Daoy (cell line): ENCODE measurements around a stretch of chr18.

GRCh38 chr18:31233809-31234338, 71.2 kb upstream of the DSC1 start:
- RAMPAGE, long total RNA: no peak

- RAMPAGE, long total RNA: no peak
Measured at GRCh38 chr18:31255731-31256281, 62.2 kb upstream of the DSG1 start.

DNA sequence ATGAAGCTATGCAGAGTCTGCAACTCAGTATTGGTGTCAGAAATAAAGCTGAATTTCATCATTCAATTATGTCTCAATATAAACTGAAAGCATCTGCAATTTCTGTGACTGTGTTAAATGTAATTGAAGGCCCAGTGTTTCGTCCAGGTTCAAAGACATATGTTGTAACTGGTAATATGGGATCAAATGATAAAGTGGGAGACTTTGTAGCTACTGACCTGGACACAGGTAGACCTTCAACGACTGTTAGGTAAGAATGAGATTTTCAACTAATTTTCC, 18.3 kb downstream of the DSG1 start:
- RAMPAGE, long total RNA: no peak

GRCh38 chr18:31486473-31487173, 11.4 kb upstream of the DSG2 start:
- RAMPAGE, long total RNA: no peak

DNA sequence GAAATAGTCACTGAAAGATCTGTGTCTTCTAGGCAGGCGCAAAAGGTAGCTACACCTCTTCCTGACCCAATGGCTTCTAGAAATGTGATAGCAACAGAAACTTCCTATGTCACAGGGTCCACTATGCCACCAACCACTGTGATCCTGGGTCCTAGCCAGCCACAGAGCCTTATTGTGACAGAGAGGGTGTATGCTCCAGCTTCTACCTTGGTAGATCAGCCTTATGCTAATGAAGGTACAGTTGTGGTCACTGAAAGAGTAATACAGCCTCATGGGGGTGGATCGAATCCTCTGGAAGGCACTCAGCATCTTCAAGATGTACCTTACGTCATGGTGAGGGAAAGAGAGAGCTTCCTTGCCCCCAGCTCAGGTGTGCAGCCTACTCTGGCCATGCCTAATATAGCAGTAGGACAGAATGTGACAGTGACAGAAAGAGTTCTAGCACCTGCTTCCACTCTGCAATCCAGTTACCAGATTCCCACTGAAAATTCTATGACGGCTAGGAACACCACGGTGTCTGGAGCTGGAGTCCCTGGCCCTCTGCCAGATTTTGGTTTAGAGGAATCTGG, 45.5 kb upstream of the TTR start:
- RAMPAGE, long total RNA: no peak

DNA sequence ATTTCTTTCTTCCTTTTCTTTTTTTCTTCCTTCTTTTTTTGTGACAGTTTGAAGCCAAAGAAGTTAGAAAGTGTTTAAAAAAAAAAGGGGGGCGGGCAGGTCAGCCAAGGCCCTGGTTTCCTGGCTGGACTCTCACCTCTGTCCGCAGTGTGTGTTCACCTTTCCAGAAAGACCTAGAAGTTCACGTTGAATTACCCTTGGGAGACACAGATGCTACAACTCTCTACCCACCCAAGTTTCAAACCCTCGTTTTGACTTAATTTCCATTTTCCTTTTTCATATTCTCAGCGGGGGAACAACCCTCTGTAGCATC, 19.9 kb downstream of the MEP1B start:
- RAMPAGE, long total RNA: no peak

DNA sequence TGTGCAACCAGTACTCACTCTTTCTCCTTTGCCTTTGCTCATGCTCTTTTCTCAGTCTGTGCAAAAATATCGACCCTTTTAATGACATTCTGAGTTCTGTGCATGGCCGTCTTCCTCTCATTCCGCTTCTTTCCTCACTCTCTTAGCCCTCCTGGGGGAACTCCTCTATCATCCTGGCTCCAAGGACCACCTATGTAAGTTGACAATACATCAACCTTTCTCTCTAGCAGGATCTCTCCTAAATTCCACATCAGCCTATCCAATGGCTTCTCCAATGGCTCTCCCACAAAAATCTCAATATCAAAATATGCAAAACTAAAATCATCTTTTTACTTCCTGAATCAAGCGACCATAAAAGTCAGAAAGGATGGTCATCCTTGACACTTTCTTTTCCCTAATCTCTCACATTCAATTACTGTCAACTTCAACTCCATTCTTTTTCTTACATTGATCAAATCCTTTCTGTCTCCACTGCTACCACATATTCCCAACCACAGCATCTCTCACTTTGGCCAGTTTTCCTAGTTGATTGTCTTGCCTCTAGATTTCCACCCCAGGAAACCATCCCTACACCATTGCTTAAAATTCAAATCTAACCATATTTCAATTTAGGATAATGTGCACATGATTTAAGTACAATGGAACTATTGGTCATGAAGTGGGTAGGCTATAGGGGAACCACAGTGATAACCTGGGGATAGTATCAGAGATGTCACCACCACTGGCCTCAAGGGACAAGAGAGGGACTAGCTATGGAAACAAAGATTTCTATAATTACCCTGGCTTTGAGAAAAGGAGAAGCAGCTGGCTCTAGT, 131.7 kb downstream of the MEP1B start:
- RAMPAGE, long total RNA: no peak

DNA sequence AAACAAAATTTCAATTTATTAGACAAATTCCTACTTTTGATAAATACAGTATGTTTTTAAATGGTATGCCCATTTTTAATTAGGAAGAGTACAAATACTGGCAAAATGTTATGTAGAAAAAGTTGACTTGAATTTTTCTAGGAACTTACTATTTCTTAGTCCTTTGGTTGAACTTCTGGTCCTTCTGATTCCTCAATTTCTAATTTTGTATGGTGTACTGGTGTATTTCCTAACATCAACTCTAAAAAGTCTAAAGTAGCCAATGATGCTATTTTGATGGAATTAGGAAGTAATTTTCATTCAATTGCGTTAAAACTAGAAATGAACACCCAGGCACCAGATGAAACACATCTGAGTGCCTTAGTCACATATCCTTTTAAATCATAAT, 119.8 kb downstream of the GAREM1 start:
- RAMPAGE, long total RNA: no peak

GRCh38 chr18:32360705-32361361, 109.8 kb downstream of the GAREM1 start:
- RAMPAGE, long total RNA: no peak

DNA sequence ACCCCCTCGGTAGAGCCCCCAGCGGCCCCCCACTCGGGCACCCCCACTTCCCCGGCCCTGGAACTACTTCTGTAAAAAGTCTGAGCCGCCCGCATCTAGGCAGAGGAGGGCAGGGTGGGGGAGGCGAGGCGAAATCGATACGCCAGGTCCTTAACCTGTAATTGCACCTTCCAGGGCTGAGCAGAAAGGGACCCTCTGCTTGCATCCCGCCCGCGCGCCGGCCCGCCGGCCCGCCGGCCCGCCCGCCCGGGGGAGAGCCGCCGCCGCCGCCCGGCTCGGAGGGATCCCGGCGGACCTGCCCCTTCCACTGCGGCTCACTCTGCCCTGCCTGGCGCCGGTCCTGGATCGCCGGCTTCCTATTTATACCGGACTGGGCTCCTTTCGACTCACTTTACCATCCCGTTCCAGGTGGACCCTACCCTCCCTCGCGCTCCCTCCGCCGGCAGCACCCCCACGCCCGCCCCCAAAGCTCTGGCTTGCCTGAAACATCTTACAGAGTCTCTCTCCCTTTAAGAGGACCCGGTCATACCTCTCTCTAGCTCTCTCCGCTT, 868 bp downstream of the KLHL14 start:
- RAMPAGE, long total RNA: no peak

GRCh38 chr18:33013973-33014206, 241.1 kb upstream of the KLHL14 start:
- RAMPAGE, long total RNA: no peak

DNA sequence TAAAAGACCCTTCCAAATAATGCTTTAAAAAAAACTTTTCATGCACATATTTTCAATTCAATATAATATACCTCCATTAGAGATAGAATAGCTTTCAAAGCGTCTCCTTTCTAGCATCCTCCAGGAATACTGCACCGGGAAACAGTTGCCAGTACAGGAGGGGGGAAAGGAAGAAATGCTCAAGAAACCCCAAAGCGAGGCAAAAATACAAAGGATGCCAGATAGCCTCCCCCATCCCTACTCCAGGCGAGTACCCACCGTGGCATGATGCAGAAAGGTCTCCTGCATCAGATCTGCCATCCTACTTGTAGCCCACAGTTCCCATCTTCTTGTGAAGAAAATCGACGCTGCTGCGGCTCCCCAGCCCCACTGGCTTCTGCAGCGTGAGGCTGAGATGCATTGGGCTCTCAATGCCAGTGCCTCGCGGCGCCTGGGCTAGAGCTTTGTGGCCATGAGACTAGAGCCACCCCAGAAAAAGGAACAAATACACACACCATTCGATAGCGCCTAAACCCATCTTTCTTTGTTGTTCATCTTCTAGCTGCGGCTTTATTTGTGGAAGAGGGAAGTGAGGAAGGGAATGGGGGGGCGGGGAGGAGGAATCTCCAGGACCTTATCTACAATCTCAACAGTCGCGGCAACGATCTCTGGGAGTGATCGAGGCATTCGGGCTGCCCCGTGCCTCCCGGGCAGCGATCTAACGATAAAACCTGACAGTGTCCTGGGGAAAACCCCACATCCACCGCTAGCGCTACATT, 2.8 kb downstream of the NOL4 start:
- RAMPAGE, long total RNA: no peak

GRCh38 chr18:34976091-34976656, 65.0 kb upstream of the MAPRE2 start:
- RAMPAGE, long total RNA: no peak

DNA sequence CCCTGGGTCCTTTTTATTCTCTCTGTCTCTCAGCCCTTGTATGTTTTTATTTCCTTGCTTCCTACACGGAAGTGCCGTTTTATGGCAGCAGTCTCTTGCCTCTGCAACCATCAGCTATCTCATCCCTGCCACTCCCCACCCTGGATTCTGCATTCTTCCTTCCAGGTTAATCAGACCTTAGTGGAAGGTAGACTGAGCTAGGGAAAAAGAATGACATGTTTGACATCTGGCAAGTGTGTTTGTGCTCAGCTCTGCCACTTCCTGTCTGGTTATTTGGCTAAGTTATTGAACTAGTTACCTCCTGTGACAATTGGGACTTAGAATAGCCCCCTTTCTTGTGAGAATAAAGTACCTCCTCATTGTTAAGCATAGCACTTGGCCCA, 11.0 kb upstream of the MAPRE2 start:
- RAMPAGE, long total RNA: no peak

GRCh38 chr18:35075121-35075758, 34.0 kb downstream of the MAPRE2 start:
- RAMPAGE, long total RNA: no peak

DNA sequence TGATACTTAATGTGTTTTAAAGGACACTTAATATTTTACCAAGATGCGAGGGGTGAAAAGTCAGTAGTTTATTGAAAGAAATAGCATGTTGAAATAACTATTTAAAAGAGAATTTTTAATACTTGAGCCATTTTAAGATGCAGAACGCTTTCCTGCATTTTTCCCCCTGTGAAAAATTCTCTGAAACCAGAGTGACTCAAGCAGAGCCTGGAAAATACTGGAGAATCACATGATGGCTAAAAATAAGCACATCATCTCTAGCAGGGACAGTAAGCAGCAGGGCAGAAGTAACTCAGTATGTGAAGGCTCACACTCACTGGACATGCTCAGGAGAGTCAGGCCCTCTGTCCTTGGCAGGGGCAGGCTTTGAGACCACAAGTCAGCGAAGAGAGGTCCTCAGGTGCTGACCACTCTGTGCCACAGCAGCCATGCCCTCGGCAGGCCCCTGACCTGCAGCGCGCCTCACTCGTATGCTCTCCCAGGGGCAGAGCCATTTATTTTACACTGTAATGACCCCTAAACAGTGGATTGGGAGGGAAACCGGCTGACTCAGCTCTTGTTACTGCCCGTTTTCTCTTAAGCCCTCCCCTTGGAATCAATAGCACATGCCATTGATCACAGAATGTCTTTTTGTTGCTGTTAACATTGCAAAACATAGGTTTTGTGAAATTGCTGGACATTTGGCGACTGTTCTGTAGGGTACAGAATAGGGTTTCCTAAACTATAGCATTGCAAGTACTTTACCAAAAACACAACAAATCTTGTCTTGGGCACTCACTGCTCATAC, 76.8 kb downstream of the MAPRE2 start:
- RAMPAGE, long total RNA: no peak

DNA sequence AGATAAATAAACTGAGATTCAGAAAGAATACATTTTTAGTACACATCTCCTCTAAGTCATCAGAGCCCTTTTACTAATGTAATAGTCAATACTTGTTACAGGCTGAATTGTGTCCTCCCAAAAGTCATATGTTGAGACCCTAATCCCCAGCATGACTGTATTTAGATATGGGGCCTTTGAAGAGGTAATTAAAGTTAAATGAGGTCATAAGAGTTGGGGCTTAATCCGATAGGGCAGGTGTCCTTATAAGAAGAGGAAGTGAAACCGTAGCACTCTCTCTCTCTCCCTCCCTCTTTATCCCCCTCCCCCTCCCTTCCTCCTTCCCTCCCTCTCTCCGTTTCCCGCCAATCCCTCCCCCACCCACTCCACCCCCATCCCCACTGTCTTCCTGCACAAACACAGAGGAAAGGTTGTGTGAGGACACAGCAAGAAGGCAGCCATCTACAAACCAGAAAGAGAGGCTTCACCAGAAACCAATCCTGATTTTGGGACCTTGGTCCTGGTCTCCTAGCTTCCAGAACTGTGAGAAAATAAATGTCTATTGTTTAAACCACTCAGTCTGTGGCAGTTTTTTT, 66.6 kb upstream of the ZNF397 start:
- RAMPAGE, long total RNA: no peak

GRCh38 chr18:35481862-35482301, 15.9 kb downstream of the INO80C start:
- RAMPAGE, long total RNA: no peak

DNA sequence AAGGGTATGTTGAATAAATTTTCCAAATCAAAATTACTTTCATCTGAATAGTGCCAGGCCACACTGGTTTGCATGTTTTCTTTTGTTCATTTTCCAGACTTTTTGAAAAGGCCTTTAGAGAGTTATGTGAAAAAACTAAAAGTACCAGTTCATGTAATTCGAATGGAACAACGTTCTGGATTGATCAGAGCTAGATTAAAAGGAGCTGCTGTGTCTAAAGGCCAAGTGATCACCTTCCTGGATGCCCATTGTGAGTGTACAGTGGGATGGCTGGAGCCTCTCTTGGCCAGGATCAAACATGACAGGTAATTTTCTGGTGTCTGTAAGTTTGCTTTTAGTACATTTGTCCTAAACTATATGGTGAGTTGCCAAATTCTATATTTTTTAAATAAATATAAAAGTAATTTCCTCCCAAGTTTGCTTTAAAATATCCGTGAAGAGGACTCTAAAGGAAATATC, 101.8 kb downstream of the GALNT1 start:
- RAMPAGE, long total RNA: no peak

DNA sequence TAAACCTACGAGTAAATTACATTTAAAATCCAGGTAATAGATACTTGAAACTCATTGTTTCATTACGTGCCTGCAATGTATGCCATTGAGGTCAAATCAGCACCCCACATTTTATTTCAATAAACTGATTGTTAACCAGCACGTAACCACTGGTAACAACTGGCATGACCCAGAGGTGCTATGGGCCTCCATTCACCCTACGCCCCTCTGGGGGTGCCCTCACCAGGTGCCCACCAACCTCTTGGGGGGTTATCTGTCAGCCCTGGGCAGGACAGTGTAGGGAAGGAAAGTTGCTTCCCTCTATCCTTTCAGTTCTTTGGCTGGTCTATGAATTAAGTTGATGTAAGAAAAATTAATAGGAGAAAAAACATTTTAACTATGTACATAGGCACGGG, 190.0 kb downstream of the GALNT1 start:
- RAMPAGE, long total RNA: no peak